Fibroblast of the aortic adventitia (primary cell): ENCODE measurements around a stretch of chr1.

- CAGE, long polyA plus RNA: no peak
These were observed 24.3 kb downstream of the PTGS2 start for GRCh38 chr1:186655766-186656484.

GRCh38 chr1:186671874-186672686 is 8.1 kb downstream of the PTGS2 start:
- CAGE, long polyA plus RNA: no peak

DNA sequence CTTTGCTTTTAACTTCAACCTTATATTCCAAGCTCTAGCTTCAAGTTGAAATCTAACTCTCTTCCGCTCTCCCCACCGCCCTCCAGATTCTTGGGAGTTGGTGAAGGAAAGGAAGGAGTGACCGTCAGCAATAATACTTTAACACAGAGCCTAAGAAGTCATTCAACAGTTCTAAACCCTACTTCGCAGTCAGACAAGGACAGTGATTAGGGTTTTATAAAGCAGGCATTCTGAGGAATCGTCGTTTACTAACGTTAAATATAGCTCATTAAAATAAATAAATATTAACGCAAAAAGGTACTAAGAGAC is 2.7 kb downstream of the BRINP3 start:
- CAGE, long polyA plus RNA: no peak

- CAGE, long polyA plus RNA: no peak
These were observed 75.2 kb upstream of the RGS1 start for GRCh38 chr1:192500374-192500755.

GRCh38 chr1:192766181-192766512 is 42.7 kb upstream of the RGS2 start:
- CAGE, long polyA plus RNA: no peak

- CAGE, long polyA plus RNA: no peak
These were observed 95.7 kb downstream of the RGS2 start for GRCh38 chr1:192904388-192905003.

DNA sequence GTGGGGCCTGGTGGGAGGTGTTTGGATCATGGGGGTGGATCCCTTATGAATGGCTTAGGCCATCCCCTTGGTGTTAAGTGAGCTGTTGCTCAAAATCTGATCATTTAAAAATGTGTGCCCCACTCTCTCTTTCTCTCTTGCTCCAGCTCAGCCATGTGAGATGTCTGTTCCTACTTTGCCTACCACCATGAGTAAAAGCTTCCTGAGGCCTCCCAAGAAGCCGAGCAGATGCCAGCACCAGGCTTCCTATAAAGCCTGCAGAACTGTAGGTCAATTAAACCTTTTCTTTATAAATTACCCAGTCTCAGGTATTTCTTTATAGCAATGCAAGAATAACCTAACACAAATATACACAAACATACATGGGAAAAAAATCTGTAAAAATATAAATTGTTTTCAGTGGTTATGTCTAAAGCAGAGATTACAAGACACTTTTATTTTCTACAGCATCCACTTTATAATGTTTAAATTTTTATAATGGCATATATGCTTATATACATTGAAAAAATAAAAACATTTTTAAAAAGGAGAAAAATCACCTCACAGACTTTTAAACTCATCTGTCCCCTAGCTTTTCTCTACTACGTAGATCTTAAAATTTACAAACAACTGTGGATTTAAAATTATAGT is 13.7 kb downstream of the UCHL5 start:
- CAGE, long polyA plus RNA: no peak

DNA sequence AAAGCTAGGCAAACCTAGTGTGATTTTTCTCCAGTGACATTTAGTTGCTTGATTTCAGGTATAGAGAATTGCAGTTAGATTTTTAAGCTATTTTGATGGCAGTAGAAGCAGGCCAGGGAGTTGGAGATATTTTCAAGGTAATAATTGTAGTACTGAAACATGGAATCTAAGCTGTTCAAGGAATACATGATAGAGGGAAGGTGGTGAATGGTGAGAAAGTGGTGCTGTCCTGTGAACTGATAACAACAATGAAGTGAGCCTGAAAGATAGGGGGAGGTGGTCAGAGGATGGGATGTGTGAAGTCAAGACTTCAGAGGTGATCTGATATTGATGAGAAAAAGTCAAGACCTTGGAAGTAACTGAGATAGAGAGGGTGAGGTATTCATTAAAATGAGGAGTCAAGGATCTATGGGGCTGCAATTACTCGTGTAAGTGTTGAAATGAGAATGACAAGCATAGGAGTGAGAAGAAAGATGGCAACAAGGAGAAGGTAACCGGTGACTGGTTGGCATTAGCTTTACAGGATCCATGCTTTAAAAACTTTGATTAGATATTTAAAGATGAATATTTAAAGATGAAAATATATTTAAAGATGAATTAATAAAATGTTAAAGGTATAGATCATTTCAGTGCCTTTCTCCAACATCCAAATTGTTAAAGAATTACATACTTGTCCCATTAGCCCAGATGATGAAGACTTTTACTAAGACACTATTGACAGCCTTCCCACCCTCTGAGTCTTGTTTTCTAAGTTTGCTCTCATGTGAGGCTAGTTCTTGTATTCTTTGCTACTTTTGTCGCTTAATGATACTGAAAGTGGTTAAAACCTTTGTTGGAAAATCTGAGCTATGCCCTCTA is 70.9 kb upstream of the B3GALT2 start:
- CAGE, long polyA plus RNA: no peak

- CAGE, long polyA plus RNA: no peak
These were observed 222.5 kb upstream of the B3GALT2 start for GRCh38 chr1:193408646-193409498.

- CAGE, long polyA plus RNA: no peak
These were observed 272.1 kb upstream of the B3GALT2 start for GRCh38 chr1:193458408-193459069.

DNA sequence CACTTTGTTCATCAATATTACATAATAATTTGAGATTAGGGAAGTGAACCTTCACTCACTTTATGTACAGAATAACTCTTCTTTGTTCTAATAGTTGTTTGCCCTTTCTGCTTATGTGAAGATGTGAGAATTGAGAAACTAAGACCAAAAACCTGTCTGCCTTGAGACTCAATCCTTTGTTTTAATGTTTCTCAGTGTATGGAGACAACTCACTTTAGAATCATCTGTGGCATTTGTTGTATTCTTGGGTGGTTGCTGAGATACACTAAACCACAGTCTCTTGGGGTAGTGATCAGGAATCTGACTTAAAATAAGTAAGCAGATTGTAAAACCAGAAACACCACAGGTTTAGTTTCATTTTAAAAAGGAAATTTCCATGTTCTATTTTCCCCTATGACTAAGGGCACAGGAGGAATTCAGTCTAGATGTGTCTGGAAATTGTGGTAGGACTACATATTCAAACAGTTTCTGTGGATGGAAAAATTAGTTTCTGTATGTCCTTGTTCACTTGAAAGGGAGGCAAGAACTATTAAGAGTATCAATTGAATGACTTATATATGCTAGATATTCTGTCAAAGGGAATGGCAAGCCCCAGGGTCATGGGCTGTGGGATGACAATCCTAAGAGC is 383.3 kb upstream of the B3GALT2 start:
- CAGE, long polyA plus RNA: no peak

DNA sequence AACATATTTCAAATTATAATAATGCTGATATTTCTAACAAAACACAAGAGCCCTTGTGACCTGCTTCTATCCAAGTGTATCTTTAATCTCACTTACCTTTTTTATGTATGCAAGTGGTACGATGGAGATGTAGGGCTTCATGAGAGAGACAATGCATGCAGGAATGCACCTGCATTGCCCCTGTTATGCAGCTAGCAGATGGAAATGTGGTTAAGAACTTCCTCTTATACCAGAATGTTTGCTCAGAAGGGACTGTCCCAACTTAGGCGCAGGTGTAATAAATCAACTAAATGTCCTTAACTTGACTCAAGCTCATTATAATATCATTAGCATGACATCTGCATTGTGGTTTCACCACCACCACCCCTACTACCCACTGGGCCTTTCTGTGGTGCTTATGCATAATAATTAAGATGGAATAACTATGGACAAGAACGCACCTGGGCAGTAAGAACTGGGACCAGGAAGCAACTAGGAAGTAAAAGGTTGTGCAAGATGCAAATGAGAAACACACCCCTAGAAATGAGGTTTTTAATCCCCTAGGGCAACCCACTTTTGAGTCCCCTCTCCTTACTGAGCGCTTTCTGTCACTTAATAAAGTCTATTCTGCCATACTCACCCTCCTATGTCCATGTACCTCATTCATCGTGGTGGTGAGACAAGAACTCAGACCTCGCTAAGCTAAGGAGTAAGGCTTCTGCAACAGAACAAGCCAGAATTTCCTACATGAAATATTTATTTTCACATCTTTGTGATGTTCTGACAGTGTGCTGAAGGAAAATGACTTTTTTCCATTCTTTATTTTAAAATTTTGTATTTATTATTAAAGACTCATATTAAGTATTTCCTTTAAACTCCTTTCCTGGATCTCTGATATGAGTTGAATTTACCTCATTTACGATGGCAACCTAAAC is 1103.3 kb upstream of the B3GALT2 start:
- CAGE, long polyA plus RNA: no peak

DNA sequence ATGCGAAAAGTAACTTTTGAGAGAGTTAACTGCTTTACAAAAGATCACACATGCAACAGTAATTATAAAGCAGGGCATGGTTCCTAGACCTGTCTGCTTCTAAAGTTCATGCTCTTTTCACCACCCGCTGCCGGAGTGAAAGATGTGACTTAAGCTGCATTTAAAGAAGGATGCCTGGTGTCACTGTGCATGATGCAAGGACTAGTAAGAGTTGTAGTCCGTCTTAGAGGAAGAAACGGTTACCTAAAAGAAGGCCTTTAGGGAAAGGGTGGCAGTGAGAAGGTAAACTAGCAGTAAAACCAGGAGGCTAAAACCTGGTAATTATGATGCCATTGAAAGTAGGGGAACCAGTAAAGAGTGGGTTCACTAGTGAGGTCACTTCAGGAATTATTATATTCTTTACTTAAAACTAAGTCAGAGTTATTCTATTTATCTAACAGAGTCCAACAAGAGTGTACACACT is 1689.0 kb downstream of the KCNT2 start:
- CAGE, long polyA plus RNA: no peak

DNA sequence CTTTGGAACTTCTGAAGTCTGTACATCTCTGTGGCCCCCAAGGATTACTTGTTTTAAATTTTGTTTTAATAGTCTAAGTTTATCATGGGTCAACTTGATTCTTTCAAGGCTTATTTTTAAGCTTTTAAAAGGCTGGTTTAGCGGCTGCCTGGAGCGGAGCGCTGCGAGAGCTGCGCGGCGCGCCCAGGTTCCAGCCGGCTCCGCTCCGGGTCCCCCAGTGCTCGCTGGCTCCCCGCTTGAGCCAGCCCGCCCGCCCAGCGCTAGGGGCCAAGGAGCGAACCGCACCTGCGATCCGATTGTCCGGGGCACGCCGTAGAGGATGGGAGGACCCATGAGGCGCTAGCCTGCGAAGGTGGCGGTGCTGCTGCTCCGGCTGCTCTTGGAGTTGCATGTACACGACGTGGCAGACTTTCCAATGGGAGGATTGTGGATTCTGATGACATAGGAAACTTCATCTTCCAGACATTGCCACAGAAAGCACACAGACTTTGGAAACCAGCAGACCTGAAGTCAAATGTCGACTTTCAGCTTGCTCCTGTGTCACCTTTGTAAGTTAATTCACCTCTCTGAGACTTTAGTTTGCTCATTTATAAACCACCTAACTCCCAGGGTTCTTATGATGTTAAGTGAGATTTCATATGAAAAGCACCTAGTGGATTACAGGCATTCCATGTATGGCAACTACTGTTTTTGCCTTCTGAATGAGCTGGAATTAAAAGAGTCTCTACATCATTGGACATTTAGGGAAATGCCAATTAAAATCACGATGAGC is 9.8 kb upstream of the CFHR4 start:
- CAGE, long polyA plus RNA: no peak

DNA sequence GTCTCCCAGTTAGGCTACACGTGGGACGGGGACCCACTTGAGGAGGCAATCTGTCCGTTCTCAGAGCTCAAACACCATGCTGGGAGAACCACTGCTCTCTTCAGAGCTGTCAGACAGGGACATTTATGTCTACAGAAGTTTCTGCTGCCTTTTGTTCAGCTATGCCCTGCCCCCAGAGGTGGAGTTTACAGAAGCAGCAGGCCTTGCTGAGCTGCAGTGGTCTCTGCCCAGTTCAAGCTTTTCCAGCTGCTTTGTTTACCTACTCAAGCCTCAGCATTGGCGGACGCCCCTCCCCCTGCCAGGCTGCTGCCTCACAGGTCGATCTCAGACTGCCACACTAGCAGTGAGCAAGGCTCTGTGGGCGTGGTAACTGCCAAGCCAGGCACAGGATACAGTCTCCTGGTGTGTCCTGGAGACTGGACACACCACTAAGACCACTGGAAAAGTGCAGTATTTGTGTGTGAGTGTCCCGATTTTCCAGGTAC is 14.5 kb downstream of the CFHR5 start:
- CAGE, long polyA plus RNA: no peak

- CAGE, long polyA plus RNA: no peak
These were observed 788 bp downstream of the F13B start for GRCh38 chr1:197066316-197066627.

DNA sequence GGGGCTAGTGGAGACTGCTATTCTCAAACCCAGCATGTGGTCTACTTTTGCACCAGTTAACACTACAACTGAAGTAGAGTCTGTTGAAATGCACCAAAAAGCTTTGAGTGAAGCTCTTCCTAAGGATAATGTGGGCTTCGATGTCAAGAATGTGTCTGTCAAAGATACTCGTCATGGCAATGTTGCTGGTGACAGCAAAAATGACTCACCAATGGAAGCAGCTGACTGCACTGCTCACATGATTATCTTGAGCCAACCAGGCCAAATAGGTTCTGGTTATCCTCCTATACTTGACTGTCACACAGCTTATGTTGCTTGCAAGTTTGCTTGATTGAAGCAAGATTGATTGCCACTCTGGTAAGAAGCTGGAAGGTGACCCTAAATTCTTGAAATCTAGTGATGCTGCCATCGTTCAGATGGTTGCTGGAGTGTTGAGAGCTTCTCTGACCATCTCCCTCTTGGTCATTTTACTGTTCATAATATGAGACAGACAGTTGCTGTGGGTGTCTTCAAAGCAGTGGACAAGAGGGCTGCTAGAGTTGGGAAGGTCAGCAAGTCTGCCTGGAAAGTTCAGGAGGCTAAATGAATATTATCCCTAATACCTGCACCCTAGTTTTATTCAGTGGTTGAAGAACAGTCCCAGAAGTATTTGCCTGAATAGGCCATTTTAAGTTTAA is 85.1 kb downstream of the DENND1B start:
- CAGE, long polyA plus RNA: no peak

DNA sequence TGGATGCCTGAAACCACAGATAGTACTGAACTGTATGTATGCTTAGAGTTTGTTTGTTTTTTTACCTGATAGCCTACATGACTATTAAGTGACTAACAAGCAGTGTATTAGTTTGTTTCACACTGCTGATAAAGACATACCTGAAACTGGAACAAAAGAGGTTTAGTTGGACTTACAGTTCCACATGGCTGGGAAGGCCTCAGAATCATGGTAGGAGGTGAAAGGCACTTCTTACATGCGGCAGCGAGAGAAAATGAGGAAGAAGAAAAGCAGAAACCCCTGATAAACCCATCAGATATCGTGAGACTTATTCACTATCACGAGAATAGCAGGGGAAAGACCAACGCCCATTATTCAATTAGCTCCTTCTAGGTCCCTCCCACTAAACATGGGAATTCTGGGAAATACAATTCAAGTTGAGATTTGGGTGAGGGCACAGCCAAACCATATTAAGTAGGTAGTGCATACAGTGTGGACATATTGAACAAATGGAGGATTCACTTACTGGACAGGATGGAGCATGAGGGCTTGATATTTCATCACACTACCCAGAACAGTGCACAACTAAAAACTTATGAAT is 78.4 kb downstream of the LHX9 start:
- CAGE, long polyA plus RNA: no peak

- CAGE, long polyA plus RNA: no peak
These were observed 19.1 kb downstream of the NEK7 start for GRCh38 chr1:198175770-198176426.

DNA sequence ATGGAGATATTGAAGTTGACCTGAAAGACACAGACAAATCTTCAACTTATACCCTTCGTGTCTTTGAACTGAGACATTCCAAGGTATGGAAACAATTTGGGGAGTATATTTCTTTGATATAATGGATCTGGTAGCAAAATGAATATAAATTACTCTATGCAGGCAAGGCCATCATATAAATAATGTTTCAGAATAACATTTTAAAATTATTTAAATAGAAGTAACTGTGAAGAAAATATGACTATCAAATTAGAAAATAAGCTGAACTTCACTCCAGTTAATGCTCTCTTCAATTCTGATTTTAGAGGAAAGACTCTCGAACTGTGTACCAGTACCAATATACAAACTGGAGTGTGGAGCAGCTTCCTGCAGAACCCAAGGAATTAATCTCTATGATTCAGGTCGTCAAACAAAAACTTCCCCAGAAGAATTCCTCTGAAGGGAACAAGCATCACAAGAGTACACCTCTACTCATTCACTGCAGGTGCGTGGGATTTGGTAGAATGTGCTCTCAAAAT is 113.5 kb downstream of the PTPRC start:
- CAGE, long polyA plus RNA: no peak